HEK293 (cell line): ENCODE measurements around a stretch of chr10.

DNA sequence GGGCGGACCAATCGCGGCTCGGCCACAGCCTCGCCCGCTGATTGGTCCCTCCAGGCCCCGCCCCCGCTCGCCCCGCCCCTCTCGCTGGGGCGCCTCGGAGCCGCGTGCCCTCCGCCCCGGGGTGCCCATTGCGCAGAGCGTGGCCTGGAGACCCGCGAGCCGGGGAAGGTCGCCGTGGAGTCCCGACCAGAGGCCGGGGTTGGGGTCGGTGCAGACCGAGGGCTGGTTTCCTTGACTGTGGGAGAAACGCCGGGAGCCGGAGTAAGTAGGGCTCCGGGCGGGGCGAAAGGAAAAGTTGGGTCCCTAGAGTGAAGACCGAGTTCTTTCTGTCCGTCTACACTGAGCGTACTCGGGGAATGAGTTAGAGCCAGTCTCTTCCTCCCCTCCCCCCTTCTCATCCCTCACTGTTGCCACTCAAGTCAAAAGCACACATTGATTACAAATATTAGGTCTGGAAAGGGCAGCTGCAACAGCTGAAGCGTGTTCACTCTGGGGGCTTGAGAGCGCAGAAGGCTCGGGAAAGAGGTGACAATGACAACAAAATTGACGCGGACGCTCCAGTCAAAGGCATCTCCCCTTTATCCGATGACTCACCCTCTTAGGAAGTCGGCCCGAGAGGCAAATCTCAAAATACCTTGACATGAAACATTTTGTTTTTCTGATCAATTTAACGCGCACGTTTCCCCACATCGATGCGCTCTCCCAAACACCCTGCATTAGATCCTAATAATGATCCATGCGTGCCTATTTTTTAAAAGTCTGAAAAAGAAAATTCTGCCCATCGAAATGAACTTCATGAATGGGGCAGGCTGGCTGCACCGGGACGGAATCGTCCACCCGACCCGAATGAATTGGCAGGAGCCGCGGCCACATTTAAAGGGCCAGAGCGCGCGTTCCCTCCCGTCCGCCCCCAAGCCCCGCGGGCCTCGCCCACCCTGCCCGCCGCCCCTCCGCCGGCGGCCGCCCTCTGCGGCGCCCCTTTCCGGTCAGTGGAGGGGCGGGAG is 668 bp upstream of the GATA3 start:
- PRO-cap, result bidirectional peak, plus-strand start at position 128 of the sequence, minus-strand start outside the sequence; bidirectional peak, plus-strand start at position 445 of the sequence, minus-strand start at position 358 of the sequence; bidirectional peak, plus-strand start outside the sequence, minus-strand start at position 848 of the sequence
- RRBS, 2 experiments, result 2% methylated on average over 11 of the region's 79 CpGs

GRCh38 chr10:8056784-8057525 is 2.5 kb downstream of the GATA3 start:
- PRO-cap, result no peak
- RRBS, 2 experiments, result no CpG with 5 or more reads among the region's 15 CpGs

DNA sequence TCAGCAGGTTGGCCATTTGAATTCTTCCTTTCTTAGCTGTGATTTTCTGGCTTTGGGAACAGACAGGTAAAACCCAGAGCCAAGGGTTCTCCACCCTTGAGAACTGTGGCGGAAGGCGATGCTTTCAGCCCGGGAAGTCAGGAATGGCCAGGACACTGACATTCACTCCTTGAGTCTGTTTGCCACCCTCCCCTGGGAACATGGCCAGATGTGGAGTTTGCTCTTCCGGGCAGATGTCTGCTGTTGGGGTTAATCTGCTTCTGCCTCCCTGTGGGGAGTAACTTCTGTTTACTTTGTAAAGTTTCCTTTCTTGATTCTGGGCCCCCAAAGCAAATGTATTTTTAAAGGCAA is 17.7 kb downstream of the GATA3 start:
- PRO-cap, result no peak
- RRBS, 2 experiments, result 92 to 94% methylated on average over 2 of the region's 4 CpGs

DNA sequence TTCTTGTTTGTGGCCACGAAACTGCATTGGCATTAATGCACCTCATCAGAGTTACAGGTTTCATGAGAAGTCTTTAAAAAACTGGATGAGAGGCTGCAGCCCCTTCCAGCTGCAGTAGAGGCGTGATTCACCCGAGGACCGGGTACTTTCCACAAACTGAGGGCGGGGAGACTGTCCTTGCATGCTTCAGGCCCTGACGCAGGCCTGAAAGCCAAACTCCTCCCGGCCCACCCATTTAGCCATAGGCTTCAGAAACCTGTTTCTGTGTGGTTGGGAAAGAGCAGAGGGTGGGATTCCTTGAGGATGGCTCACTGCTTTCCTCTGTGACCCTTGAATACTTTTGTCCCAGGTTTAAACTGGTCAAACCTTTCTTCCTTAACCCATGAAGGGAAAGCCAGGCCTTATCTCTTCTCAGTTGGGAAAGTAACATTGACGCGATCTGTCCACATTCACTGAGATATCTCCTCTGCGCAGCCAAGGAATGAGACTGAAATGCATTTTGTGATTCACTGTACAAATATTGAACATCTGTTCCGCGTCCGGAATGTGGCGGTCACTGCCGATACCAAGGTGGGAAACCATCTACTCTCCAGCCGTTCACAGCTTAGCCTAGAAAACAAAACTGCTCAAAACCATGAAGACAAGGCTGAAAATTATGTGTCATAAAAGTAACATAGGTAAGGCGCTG is 311.7 kb downstream of the GATA3 start:
- PRO-cap, result no peak
- RRBS, 2 experiments, result 76 to 93% methylated on average over 4 of the region's 17 CpGs

DNA sequence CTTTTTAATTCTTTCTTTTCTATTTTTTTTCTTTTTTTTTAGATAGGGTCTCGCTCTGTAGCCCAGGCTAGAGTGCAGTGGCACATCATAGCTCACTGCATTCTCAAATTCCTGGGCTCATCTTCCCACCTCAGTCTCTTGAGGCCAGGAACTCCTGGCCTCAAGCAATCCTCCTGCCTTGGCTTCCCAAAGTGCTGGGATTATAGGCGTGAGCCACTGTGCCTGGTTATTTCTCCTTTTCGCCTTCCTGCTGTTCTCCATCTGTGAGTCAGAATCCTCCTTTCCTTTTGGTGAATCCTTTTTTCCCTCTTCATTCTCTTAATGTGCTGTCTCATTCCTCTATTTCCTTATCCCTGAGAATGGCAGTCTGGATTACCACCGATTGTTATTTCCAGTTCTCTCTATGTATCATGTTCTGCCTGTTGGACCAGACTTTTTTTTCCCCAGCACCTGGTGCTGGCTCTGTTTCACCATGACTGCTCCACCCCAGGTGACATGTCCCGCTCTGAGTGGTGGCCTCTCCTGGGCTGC is 399.7 kb downstream of the GATA3 start:
- PRO-cap, result no peak
- RRBS, 2 experiments, result no CpG with 5 or more reads among the region's 5 CpGs

DNA sequence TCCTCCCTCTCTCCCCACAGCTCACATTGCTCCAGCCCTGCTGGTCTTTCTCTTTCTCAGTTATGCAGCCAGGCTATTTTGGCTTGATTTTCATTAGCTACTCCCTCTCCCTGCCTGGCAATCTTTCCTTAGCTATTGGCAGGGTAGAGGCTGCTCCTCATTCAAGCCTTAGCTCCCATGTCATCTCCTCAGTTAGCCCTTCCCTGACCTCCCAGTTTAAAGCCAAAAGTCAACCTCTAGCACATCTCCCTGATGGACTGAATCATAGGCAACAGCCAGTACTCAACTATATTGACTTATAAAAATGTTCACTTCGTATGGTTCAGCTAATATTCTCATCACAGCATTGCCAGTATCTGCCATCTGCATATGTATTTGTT is 214.3 kb upstream of the CELF2 start:
- PRO-cap, result no peak
- RRBS, 2 experiments, result no CpG with 5 or more reads among the region's 1 CpG

DNA sequence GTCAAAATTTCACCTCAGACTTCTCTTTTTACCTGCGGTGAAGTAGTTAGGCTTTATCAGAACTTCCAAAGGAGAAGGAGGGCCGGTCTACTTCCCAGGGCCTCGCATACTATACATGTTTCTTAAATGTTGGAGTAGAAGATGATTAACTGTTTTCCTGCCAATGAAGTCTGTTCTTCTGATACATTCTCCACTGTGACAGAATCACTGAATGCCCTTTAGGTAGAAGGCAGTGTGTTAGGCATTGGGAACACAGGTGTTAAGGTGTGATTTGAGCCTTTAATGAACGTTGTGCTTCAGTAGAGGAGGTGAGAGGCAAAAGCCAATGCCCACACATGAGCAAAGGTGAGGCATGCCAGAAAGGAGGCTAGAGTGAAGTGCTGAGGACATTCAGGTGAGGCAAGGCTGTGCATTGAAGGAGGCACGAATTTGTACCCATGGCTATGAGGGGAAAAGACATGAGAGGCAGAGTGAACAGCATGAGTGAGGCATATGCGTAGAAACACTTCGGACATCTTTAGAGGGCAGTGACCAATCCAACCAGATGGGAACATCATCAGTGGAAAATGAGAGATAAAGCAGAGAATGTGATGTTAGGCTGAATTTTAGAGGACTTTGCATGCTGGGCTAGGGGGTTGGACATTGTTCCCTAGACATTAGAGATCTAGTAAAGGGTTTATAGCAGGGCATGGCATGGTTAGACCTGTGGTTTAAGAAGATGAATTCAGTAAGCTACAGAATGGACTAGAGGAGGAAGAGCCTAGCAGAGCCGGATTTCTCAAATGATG is 70.3 kb downstream of the CELF2 start:
- PRO-cap, result no peak
- RRBS, 2 experiments, result no CpG with 5 or more reads among the region's 8 CpGs

GRCh38 chr10:11157604-11158012 is 139.9 kb downstream of the CELF2 start:
- PRO-cap, result no peak
- RRBS, 2 experiments, result no CpG with 5 or more reads among the region's 4 CpGs

DNA sequence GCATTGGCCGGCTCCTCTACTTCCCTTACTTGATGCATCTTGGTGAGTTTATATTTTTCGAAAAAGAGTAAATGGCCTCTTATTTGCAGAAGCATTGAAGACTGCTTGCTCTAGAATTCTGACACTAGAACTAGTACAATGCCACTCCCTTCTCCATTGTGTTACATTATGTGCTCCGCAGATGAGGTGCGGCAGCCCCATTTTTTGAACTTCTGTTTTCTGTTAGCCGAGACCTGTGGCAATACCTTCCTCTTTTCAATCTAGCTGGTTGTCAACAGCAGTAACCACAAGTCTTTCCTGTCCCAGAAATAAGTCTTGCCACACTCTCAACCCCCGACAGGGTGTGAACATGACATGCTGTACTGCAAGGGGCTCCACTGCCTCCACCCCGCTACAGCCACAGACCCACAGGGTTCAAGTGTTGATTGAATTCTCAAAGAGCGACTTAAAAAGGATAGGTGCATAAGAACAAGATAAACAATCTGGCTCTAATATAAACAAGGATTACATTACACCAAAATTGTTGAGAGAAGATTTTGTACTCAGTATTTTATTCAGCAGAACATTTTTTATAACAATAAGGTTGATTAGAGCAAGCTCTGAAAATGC is 145.5 kb downstream of the CELF2 start:
- PRO-cap, result no peak
- RRBS, 2 experiments, result no CpG with 5 or more reads among the region's 8 CpGs

DNA sequence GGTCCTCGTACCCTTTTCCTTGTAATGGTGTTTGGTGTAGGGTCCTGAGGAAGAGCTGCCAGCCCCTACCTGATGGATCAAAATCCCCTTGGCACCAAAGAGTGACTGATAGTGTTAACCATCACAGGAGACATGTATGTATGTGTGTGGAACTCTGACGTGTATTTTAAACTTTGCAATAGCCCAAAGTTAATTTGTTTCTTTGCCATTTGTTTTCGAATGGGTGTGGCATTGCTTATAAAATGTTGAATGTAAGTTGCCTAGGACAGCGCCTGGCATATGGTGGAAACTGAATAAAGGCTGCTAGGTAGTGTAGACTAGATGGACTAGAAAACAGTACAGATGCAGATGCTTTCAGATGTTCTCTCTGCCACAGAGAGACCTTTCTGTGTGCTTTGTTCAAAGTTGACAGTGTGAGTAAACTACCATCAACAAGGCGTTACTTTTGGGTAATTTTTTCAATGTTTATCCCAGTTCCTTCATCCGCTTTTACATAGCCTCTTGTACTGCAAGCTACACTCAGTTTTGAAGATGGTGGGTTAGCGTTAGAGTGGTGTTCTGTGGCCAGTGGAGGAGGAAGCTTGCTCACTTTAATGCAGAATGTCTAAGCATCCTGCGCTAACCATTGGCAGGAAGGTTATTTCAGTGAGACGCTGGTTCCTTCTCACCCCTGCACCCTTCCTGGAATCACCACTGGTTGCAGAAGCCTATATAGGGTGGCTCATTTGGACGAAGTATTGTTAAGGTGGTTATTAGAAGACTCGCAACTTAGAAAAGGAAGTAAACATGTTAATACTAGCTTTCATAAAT is 158.9 kb downstream of the CELF2 start:
- PRO-cap, result no peak
- RRBS, 2 experiments, result no CpG with 5 or more reads among the region's 11 CpGs

DNA sequence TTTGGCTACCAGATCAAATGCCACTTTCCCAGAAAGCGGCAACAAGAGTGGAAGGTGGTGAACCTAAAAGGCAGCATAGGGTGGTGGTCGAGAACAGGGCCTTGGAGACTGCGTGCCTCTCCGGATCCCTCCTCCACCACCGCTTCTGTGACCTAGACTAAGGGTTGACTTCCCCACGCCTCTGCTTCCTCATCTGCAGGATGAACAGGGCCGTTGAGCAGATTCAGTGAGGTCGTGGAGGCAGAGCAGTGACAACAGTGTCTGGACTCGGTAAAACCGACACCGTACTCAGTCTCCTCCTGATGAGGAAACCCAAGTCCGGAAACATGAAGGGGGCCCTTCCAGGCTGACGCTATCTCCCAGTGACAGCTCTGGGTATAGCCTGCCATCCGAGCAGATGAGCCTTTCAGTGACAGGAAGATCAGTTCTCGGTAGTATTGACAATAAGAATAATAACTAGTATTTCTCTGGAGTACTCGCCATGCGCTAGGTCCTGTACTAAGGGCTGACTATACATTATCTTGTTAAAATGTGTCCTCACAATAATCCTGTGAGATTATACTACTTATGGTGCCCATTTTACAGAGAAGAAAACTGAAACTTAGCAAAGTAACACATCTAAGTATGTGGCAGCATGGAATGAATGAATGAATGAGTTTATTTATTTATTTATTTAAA is 162.7 kb downstream of the CELF2 start:
- PRO-cap, result no peak
- RRBS, 2 experiments, result no CpG with 5 or more reads among the region's 17 CpGs

GRCh38 chr10:11183948-11184449 is 166.3 kb downstream of the CELF2 start:
- PRO-cap, result no peak
- RRBS, 2 experiments, result no CpG with 5 or more reads among the region's 3 CpGs

DNA sequence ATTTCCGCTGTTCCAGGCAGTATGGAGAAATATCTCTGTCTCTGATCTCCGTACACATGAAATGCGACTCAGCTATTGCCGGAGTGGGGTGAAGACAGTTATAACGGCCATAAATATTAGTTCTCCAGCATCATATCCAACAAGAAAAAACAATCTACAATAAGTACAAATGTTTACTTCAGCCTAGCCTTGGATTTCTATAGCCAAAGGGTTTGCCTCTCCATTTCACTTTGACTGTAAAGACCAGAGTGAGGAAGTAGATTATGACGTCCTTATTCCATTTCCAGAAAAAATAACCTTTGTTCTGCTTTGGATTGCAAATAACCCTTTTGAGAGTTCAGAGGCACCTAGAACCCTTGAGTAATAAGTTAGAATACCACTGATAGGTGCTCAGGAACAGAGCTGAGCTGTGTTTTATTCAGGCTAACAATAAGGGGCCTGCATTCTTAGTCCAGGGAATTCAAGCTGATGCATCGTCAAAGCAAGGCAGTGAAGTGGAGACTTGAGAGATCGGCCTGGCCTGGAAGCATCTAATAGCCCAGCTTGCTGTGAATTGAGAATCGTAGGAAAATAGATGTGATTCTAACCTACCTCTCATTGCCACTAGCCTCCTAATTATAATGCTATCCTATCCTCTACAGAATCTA is 188.2 kb downstream of the CELF2 start:
- PRO-cap, result no peak
- RRBS, 2 experiments, result no CpG with 5 or more reads among the region's 9 CpGs

- PRO-cap, result no peak
- RRBS, 2 experiments, result no CpG with 5 or more reads among the region's 4 CpGs
These were observed 213.5 kb downstream of the CELF2 start for GRCh38 chr10:11230971-11231709.

DNA sequence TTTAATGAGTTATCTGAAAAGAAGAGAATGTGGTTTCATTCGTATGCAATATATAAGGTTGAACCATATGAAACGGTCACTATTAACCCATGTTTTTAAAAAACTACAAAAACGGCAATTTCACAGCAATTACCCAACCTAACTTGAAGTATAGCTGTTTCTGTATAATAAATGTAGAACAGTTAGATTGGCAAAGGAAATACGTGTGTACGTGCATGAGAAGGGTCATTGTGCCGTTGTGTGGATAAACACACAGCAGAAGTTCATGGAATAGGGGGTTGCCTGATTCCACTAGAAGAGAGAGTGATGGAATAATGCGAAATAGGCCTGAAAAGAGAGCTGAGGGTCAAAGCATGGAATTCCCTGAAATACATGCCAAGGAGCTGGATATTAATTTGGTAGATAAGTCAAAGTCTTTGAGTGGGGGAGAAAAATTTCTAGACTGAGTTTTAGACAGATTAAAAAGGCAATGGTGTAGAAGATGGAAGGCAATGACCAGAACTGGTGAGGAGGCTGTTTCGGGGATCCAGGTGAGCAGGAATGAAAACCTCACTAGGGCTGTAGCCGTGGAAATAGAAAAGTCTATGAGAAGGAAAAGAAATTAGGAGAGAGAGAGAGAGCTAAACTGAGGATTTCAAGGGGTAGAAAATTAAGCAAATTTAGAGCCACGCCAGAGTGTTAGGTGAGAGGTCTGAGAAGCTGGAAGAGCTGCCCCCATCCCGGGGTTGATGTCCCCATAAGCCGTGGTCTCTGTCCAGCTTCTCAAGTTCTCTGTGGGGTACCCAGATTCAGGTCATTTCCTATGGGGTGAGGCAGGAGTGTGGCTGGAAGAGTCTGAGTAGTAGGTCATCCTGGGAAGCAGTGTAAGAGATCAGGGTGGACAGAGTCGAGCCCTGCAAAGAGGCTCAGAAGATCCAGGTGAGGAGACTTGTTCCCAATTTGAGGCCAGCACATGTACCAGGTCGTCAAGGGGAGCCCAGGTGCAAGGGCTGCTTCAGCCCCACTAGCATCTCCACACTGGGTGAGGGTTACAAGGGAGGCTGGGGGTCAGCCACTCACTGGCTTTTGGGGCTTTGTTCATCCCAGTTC is 219.3 kb downstream of the CELF2 start:
- PRO-cap, result no peak
- RRBS, 2 experiments, result no CpG with 5 or more reads among the region's 14 CpGs

DNA sequence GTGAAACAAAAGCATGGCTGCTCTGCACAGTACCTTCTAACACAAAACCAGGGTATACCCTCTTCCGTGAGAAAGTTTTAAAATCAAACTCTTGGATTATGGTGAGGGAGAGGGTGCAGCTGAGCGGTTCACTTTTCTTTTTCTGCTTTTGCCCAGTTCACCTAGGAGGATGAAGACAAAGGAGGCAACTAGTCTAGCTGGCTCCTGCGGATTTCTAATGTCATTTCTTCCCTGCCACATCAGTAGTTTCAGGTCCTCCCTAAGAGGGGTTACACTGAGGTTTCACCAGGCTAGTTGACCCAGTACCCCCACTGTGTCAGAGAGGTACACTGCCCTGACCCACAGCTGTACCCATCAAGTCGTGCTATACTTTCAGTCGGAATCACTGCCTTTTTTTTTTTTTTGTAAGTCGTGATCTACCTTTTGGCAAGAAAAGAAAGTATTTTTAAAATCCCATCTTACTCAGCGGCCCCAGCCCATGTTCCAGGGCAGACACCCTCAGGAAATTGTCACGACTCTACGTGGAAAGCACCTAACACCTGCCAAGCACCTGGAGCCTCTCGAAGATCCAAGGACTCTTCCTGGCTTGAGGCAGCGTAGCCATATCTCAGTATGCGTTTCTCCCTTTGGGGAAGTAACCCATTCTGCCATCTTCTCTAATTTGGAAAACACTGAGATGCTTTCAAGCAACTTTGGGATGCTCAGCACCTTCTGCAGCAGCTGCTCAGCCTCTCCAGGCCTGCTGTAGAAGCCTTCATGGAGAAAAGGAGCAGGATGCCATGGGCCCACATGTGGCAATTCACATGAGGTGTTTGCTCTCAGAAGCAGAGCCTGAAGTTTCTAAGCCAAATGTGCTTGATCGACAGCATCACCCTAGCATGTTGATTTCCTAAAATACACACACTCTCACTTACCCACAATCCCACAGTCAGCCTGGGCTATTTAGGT is 243.6 kb downstream of the CELF2 start:
- PRO-cap, result no peak
- RRBS, 2 experiments, result no CpG with 5 or more reads among the region's 13 CpGs

GRCh38 chr10:11367983-11368652 is 243.3 kb downstream of the USP6NL start:
- PRO-cap, result no peak
- RRBS, 2 experiments, result no CpG with 5 or more reads among the region's 15 CpGs

- PRO-cap, result no peak
- RRBS, 2 experiments, result no CpG with 5 or more reads among the region's 1 CpG
These were observed 198.4 kb downstream of the USP6NL start for GRCh38 chr10:11413092-11413393.

DNA sequence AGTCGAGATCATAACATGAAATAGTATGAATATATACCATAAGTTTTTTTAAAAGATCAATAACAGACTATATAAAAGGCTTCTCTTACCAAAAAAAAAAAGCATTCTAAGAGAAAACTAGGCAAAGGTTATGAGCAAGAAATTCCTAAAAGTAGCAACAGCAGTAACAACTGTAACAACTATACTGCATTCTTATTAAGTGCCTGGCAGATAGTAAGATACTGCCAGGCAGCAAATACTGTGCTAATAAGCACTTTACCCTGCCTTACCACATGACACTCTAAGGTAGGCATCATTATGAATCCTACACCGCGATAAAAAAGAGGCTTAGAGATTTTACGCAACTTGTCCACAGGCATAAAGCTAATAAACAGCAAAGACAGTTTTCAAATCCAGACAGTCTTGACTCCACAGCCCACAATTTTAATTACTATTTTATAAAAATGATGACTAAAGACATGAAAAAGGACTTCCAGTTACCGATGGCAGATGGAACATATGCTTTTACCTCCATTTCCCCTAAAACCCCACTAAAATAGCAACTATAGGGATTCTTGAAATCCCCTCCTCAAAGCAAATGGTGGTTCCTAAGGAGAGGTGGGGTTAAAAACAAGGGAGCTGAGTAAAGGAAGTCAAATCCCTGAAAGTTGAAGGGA is 83.1 kb downstream of the USP6NL start:
- PRO-cap, result no peak
- RRBS, 2 experiments, result no CpG with 5 or more reads among the region's 5 CpGs

- PRO-cap, result no peak
- RRBS, 2 experiments, result no CpG with 5 or more reads among the region's 11 CpGs
These were observed 72.2 kb downstream of the USP6NL start for GRCh38 chr10:11538817-11539983.